Measurements from ENCODE around the genes NADSYN1 and KRTAP5-8.

GRCh38 chr11:70314808-70315209 is 44.3 kb downstream of the PPFIA1 start:
- PRO-cap, 3 experiments, result no peak in any of the 3 experiments

DNA sequence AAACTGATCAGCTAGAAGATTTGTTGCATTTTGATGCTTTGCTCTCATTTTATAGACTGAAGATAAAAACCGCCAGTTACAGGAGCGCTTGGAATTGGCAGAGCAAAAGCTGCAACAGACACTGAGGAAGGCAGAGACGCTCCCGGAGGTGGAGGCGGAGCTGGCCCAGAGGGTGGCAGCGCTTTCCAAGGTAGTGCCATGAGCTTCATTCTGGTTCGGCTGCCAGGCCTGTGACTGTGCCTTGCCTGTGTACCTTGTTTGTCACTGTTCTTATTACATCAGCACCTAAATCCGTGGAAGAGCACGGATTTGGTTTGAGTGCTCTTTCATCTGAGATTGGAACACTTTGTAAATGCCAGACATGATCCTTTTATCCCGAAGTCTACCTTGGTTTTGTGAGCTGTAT is 61.4 kb downstream of the PPFIA1 start:
- PRO-cap, 3 experiments, result no peak in any of the 3 experiments

GRCh38 chr11:70641900-70643016 is 243.9 kb downstream of the CTTN start:
- PRO-cap, 3 experiments, result no peak in any of the 3 experiments

- PRO-cap, 3 experiments, result no peak in any of the 3 experiments
Measured at GRCh38 chr11:70825712-70826258, 426.6 kb downstream of the SHANK2 start.

DNA sequence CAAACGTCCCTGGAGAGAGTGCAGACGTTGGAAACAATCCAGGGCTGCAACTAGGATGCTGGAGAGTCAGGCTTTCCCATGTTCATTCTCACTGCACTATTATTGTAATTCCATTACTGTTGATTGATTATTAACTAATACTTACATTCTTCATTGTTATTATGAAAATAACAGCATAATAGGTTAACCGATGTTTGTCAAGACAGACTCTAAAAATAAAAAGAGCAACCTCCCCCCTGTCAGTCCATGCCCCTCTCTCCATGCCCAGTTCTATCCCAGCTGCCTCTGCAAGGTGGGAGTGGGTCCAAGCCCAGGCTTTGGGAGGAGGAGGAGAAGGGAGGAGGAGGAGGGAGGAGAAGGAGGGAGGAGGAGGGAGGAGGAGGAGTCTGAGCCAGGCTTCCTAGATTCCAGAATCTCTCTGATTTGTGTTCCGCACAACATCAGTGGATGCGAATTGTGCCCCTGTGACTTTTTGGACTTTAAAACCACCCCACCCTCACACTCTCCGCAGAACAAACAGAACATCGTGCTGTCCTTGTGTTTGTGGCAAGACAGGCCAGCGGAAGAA is 16.1 kb upstream of the SHANK2 start:
- PRO-cap, 3 experiments, result no peak in any of the 3 experiments

DNA sequence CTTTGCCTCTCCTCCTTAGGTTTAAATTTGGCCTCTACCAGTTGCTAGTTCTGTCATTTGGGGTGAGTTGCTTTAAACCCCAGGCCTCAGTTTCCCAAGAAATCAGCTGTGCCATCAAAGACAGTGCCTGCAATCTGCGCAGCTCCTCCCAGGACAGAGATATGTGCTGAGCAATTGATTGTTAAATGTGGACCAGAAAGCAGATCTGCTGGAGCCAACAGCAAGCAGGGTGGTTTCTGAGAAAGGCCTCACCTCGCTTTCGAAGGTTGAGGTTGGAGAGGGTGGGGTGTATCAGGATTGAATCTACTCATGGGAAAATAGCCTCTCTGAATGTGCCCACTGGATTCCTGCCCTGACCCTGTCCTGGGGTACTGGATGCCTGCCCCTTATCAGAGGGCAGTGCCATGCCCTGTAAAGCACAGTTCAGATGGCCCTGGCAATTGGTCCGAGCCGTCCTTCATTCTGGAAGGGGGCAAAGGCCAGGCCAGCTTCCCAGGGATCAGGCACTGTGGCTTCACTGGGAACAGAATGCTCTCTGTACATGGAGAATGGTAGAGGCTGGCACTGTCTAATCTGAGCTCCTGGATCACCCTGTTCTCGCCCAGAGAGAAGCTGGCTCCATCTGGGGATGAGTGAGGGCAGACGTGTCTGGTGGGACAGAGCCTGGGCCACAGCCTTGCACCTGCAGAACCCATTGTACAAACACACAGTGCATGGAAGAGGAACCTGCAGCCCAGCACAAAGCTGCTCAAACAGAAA is 15.3 kb downstream of the DHCR7 start:
- PRO-cap, 3 experiments, result no peak in any of the 3 experiments

DNA sequence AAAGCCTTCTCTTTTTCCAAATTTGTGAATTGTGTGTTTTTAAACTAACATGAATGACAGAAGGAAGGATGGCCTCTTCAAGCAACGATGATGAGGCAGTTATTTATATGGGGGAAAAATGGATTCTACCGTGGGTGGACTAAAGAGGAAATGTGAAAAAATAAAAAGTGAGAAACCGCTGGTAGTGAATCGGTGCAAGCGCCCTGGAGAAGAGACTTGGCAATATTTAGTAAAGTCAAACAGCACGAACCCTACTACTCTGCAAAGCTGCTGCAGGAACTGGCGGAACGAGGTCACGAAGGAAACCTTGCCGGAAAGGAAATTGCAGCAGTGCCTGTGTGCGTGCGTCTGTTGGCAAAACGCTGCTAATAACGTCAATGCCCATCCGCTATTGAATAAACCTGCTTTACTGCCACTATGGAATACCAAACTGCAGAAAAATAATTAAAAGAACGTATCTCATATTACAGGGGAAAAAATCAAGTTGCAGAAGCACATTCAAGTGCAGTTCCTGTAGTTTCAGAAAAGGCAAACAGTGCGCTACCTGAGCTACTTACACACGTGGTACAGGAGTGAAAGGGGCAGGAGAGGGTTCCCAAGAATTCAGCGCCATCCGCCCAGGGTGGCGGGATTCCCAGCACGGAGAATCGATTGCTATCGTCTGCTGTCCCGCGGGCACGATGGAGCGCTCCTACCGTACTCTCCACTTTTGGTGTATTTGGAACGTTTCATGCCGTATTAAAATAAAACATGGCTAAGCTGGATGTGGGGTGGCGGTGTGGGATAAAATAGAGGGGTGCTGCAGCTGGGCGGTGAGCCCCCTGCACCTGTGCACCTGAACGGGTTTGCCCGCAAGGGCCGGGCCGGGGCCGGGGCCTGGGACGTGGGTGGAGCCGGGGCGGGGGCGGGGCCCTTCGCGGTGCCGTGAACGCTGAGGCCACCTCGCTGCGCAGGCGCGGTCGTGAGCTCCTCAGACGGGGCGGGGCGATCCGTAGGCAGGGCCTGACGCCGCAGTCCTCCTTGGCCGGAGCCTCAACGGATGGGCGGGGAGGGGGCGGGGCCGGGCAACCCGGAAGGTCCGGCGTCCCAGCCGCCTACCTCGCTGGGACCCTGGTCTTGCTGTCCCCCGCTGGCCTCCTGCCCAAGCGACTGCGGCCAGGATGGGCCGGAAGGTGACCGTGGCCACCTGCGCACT is at the start of gene NADSYN1:
TSS of gene NADSYN1 (plus strand) at position 1,067 of the 1,195 bp plus-strand sequence.
- PRO-cap, 3 experiments, result peak in 3 of 3 experiments; most common plus-strand start position 1,075 of the sequence (in 2); most common minus-strand start position 836 of the sequence (in 3)

DNA sequence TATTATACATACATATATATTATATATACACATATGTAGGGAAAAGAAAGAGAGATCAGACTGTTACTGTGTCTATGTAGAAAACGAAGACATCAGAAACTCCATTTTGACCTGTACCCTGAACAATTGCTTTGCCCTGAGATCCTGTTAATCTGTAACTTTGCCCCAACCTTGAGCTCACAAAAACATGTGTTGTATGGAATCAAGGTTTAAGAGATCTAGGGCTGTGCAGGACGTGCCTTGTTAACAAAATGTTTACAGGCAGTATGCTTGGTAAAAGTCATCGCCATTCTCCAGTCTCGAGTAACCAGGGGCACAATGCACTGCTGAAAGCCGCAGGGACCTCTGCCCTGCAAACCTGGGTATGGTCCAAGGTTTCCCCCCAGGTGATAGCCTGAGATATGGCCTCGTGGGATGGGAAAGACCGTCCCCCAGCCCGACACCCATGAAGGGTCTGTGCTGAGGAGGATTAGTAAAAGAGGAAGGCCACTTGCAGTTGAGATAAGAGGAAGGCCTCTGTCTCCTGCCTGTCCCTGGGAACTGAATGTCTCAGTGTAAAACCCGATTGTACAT is 3.1 kb upstream of the KRTAP5-8 start:
- PRO-cap, 3 experiments, result no peak in any of the 3 experiments

DNA sequence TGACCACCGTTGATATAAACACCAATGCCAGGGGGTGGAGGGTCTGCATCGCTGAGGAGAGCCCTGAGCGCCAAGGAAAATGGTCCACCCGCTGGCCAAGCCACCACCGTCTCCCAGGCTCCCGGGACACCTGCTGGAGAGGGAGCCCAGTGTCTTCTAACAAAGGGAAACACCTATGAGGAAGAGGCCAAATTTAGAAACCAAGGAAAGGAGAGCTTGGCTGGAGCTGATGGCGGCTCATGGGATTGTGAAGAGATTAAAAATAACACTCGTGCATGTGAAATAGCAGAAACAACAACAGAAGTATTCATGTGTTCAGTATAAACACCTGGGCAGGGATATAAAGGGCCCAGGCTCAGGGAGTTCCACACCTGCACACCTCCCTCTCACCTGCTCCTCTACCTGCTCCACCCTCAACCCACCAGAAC is at the start of gene KRTAP5-8:
TSS of gene KRTAP5-8 (plus strand) at position 399 of the 428 bp plus-strand sequence.
- PRO-cap, 3 experiments, result no peak in any of the 3 experiments

DNA sequence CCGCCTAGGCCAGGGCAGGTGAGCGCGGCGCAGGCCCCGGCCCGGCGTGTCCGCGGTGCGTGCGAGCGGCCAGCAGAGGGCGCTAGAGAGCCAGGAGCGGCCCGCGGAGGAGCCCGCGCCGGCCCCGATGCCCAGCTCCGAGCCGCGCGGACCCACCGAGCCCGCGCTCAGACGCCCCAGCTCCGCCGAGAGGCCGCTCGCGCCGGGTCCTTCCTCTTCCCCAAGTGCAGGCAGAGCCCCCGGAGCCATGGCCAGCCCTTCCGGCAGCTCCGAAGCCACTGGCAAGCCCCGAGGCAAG is 56.6 kb upstream of the KRTAP5-11 start:
- PRO-cap, 3 experiments, result no peak in any of the 3 experiments

GRCh38 chr11:71903378-71903843 is 25.0 kb downstream of the XNDC1N start:
- PRO-cap, 3 experiments, result no peak in any of the 3 experiments

- PRO-cap, 3 experiments, result no peak in any of the 3 experiments
Measured at GRCh38 chr11:72016392-72016591, 17.6 kb downstream of the IL18BP start.

GRCh38 chr11:72081613-72082619 is 1.3 kb downstream of the LRRC51 start:
- PRO-cap, 3 experiments, result peak in 3 of 3 experiments; most common plus-strand start chr11:72082226 (in 3); most common minus-strand start chr11:72082026 (in 2)

GRCh38 chr11:72111128-72111489 is 1.4 kb downstream of the ANAPC15 start:
- PRO-cap, 3 experiments, result no peak in any of the 3 experiments

DNA sequence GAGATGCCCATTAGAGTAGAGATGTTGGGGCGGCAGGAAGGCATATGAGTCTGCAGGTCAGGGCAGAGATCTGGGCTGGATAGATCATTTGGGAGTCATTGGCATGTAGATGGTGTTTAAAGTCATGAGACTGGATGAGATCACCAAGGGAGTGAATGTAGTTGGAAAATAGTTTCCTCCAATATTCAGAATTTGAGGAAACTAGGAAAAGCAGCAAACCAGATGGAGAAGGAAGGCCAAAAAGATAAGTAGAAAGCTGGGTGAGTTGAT is 2.1 kb upstream of the ANAPC15 start:
- PRO-cap, 3 experiments, result no peak in any of the 3 experiments

DNA sequence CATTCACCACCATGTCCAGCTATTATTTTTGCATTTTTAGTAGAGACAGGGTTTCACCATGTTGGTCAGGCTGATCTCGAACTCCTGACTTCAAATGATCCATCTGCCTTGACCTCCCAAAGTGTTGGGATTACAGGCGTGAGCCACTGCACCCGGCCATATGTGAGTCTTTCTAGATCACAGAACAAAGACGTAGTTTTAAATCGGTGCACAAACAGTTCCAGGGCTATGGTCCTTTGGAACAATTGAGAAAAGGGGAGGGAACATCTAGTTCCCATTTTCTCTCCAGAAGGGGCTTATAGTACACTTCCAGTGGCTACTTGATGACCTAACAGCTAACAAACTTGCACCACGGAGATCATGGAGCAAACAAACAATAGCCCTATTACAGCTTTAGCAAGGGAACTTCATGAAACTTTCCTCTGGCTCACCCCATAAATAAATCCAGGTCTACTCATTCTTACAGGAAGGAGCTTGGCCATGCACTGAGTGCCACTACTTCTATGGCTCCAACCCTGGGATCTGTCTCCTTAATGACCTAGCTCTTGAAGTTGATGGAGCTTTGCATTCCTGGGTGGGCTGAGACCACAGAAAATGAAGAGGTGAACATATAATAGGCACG is 8.4 kb upstream of the FOLR2 start:
- PRO-cap, 3 experiments, result peak in 2 of 3 experiments; most common plus-strand start position 304 of the sequence (in 1); most common minus-strand start position 174 of the sequence (in 1)

DNA sequence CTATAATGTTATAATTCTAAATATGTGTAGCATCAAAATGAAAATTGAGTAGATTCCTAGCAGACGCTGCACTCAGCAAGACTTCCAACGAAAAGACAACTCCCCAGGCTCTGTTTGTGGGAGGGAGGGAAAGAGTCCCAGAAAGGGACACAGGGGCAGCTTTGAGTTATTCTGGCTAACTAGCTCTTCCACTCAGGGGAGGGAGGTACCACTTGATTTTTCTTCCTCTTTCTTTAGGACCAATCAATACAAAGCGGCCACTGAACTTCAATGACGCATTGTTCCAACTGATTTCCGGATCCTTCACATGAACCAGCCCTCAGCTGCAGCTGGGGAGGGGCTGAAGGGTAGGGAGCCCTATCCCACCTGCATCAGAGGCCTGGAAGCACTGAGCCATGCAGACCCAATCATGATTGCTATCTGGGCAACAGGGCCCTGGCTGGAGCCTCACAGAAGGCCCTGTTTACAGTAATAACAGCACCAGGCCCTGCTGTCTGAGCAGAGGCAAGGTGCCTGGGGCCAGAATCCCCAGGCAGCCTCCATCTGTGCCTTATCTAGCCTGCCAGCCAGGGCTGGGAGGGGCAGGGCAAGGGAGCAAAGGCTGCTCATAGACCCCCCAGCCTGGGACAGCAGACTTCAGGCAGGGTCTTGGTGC is 22.7 kb downstream of the CLPB start:
- PRO-cap, 3 experiments, result peak in 3 of 3 experiments; most common plus-strand start position 371 of the sequence (in 2); most common minus-strand start position 181 of the sequence (in 3)

- PRO-cap, 3 experiments, result no peak in any of the 3 experiments
Measured at GRCh38 chr11:72483761-72484268, 49.5 kb upstream of the CLPB start.

DNA sequence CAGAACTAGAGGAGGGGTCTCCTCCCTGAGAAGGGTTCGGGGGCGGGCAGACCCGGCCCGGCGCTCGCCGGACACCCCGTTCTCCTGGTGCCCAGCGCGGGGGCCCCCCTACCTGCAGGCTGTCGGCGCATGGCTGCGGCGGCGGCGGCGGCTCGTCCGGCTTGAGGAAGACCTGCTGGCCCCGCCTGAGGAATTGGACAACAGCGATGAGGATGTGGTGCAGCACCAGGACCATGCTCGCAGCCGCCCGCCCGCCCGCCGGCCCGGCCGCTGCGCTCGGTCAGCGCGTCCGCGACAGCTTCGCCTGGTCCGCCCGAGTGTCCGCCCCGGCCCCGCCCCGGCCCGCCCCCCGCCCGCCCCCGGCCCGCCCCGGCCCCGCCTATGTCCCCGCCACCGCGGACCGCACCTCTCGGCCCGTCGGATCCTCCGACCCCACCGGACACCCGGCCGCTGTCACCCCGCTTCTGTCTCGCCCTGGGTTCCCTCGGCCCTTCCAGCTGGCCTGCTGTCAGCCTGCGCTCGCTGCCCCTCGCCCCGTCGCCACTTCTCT is 32.0 kb downstream of the PDE2A start:
- PRO-cap, 3 experiments, result peak in 3 of 3 experiments; most common plus-strand start position 420 of the sequence (in 1); most common minus-strand start position 272 of the sequence (in 2)

DNA sequence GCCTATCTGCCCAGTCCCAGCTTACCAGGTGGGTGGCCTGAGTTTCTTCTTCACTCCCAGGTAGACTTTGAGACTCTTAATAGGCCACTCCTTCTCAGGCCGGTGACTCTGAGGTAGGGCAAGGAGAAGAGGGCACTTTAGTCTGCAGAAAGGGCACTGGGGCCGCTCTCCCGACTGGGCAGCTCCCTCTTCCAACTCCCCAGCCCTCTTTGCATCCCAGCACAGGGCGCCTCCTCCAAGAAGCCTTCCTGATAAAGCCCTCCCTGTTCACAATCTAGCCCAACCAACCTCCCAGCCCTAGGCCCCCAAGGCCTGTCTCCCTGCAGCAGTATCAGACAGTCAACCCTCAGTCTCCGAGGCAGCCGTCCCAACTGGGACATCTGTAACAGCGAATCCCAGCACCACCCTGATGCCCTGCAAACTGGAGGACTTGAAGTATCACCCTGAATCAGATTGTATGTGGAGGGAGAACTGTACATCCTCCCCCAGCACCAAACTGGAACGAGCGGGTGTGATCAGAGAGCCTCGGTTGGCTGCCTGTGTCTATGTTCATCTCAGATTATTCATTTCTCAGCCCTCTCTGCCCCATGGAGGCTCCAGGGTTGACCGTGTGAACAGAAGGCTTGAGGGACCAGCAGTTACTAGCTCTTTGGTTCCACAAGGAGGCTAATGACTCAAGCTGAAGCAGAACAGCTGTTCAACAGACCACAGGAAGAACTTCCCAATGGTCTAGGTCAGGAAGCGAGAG is 14.4 kb upstream of the PDE2A start:
- PRO-cap, 3 experiments, result no peak in any of the 3 experiments

Measured in Metastatic Breast Carcinoma in the Ovary (tissue), 3 donors.